AG08470 (cell line): ENCODE measurements around a stretch of chrX.

DNA sequence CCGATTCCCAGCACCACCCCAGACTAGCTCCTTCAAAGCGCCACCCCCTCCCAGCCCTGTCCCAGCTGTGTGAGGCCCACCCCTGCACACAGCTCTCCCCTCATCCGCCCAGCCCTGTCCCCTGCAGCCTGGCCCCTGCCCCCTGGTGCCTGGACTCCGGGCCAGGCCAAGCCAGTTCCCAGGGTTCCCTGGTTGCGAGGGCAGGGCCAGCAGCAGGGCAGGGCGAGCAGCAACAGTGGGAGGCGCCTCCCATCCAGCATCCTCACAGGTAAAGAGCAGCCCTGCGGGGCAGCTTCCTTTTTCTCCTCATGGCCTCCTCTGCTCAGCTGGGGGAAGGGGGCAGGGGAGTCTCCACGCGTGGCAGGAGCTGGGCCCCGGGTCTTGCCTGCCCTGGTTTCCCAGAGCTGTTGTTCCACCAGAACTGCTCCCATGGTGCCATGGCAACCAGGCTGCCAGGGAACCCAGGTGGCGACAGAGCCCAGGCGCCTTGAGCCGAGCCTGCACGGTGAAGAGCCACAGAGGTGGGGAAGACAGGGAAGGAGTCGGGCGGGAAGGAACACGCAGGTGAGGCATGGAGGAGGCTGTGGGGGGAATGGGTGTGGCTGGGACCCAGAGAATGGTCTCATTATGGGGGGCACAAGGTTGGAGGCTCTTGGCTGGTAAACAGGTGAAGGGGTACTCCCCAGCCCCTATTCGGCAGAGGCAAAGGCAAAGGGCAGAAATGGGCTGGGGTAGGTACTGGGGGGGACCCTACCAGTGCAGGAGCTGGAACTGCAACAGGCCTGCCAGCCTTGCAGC is 31.7 kb upstream of the KDM5C start:
- RRBS, result no CpG with 5 or more reads among the region's 19 CpGs

- RRBS, result no CpG with 5 or more reads among the region's 12 CpGs
Observed at GRCh38 chrX:53411601-53412395, 10.7 kb downstream of the SMC1A start.

DNA sequence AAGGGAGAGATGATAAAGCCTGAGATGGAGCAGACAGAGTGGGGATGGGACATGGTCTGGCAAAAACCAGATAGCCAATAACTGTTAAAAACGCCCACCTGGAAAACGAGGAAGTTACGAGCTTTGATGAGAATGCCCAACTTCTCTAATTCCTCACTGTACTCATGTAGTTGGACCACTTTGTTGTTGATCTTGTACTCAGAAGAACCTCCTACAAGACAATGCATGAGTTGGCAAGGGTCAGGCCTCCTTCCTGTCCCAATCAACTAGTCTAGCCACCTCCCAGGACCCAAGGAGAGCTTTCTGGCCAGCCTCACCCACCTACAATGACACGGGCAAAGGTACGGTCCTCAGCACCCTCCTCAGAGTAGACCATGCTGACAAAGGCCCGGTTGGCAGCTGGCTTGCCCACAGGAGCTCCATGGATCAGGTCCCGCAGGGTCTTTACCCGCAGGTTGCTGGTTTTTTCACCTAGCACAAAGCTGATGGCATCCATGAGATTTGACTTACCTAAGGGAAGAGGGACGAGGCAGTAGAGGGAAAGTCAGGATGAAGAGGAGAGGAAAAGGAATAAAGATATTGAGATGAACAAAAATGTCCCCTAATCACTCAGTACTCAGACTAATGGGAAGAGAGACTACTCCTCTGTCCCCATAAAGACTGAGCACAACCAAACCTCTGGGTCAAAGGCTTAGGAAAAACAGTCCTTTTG is 7.6 kb downstream of the SMC1A start:
- RRBS, result no CpG with 5 or more reads among the region's 9 CpGs

- RRBS, result 2% methylated on average over 10 of the region's 41 CpGs
Observed at GRCh38 chrX:53440091-53441309, 6.3 kb upstream of the HSD17B10 start.

DNA sequence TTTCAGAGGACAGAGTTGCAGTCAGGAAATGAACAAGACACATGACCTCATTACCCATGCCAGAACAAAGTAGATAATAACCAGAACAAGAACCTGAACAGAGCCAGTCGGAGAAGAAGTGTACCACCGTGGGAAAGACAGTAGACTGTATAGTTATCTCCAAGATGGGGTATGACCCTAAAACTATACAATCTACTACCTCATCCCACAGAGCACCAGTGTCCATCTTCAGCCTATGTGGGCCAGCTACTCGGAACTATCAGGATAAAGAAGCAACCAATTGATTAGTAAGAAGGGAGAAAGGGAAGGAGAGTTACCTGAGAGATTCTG is 122.9 kb upstream of the HSD17B10 start:
- RRBS, result no CpG with 5 or more reads among the region's 3 CpGs

DNA sequence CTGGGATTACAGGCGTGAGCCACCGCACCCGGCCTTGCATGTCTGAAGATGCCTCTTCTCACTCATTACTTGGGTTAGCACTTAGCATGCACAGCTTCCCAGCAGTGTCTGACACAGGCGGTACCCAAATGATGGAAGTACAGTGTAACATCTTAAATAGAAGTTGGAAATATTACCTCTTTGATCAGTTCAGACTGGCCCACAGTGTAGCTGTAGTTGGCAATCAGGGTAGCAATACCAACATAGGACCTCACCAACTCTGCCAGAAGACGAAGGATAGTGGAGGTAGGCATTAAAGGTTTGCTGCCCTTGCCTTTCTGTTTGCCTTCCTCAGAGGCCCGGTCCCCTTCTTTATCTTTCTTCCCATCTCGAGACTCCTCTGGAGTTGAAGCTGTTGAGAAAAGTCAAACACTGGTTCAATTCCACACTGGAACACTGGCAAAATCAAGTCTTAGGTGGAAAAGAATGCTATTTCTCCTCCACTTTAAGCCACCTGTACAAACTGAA is 112.9 kb downstream of the HUWE1 start:
- RRBS, result no CpG with 5 or more reads among the region's 7 CpGs

GRCh38 chrX:53584715-53585428 is 101.6 kb downstream of the HUWE1 start:
- RRBS, result no CpG with 5 or more reads among the region's 12 CpGs

- RRBS, result no CpG with 5 or more reads among the region's 5 CpGs
Observed at GRCh38 chrX:53831936-53832320, 145.4 kb upstream of the HUWE1 start.

GRCh38 chrX:54044569-54045574 is 599 bp upstream of the PHF8 start:
- RRBS, result no CpG with 5 or more reads among the region's 31 CpGs

GRCh38 chrX:54045575-54045713 is 1.2 kb upstream of the PHF8 start:
- RRBS, result no CpG with 5 or more reads among the region's 4 CpGs

DNA sequence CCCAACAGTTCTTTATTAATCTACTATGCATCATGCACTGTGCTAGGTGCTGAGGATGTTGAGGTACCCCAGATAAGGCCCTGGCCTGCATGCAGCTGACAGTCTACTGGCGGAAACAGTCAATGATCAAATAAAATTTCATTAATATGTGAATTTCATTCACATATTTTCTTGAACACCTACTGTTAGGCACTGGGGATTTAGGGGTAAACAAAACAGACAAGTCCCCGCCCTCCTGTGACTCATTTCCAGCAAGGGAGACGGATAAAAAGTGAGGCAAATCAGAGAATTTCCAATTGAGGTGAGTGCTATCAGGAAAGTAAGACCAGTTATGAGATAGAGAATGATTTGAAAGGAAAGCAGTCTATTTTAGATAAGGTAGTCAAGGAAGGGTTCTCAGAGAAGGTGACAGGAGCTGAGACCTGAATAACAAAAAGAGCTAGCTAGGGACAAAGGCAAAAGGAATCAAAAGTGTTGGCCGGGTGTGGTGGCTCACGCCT is 3.2 kb upstream of the PHF8 start:
- RRBS, result no CpG with 5 or more reads among the region's 5 CpGs

DNA sequence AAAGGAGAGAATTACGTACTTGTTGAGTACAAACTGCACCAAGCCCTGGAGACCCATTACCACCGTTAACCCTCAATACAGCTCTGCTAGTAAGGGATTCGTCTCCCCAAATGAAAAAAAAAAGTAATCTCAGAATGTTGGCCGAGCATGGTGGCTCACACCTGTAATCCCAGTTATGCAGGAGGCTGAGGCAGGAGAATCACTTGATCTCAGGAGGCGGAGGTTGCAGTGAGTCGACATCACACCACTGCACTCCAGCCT is 32.4 kb downstream of the GNL3L start:
- RRBS, result no CpG with 5 or more reads among the region's 6 CpGs

DNA sequence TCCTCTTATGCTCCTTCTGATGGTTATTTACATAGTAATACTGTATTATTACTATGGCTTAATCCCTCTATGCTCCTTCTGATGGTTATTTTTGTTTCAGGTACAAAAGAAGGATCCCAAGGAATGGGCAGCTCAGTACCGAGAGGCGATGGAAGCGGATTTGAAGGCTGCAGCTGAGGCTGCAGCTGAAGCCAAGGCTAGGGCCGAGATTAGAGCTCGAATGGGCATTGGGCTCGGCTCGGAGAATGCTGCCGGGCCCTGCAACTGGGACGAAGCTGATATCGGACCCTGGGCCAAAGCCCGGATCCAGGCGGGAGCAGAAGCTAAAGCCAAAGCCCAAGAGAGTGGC is 7.6 kb downstream of the MAGED2 start:
- RRBS, result 72% methylated on average over 4 of the region's 12 CpGs

GRCh38 chrX:55007352-55008350 is 7.5 kb downstream of the APEX2 start:
- RRBS, result no CpG with 5 or more reads among the region's 12 CpGs

- RRBS, result no CpG with 5 or more reads among the region's 2 CpGs
Observed at GRCh38 chrX:55159569-55159768, 1.5 kb downstream of the FAM104B start.

- RRBS, result no CpG with 5 or more reads among the region's 3 CpGs
Observed at GRCh38 chrX:55202210-55202580, 18.0 kb upstream of the PAGE5 start.

DNA sequence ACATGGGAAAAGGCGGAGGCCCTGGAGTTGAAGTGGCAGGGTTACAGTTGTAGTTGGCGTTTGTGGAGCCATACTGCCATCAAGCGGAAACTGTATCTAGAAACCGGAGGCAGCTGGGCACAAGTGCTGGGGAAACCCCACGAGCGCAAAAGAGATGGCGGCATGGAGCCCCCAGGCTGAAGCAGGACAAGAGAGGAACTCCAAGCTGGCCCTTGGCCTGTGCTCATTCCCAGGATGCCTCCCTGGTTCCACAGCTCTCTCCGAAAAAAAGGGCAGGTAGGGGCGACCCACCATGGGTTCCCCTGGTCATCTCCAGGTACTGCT is 34.8 kb downstream of the NBDY start:
- RRBS, result no CpG with 5 or more reads among the region's 9 CpGs

DNA sequence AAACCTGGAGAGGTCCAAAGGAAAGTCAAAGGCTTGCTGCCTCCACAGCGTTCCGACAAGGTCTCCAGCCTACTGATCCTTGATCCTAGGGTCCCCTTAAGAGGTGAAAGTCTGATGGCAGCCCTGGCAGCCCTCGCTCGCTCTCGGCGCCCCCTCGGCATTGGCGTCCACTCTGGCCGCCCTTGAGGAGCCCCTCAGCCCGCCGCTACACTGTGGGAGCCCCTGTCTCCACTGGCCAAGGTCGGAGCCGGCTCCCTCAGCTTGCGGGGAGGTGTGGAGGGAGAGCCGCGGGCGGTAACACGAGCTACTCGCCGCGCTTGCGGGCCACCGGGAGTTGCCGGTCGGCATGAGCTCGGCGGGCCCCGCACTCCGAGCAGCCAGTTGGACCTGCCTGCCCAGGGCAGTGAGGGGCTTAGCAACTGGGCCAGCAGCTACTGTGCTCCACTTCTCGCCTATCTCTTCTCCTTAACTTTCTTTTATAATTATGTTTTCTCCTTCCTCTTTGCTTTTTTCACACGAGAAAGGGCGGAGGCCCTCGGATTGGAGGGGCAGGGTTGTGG is 38.2 kb downstream of the NBDY start:
- RRBS, result no CpG with 5 or more reads among the region's 33 CpGs

DNA sequence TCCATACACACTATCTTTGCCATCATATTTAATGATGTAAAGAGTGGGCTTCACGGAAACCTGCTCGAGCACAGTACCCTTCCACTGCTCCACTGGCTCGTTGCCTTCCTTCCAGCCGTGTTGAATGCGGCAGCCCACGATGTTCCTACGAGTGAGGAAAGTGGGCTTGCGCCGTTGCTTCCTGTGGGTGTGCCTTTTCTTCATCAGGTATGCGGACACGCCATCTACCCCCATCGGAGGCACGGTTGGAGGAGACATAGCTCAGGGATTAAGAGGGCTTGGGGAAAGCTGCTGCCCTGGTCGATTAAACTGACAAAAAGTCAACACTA is 606 bp downstream of the SPIN4 start:
- RRBS, result no CpG with 5 or more reads among the region's 14 CpGs

- RRBS, result no CpG with 5 or more reads among the region's 9 CpGs
Observed at GRCh38 chrX:63450842-63451403, 99.8 kb upstream of the SPIN4 start.